Non-pigmented ciliary epithelial cell (primary cell): ENCODE measurements around the genes ZNF384 and ATN1.

- RRBS: no CpG with 5 or more reads among the region's 5 CpGs
Observed at GRCh38 chr12:6612106-6612580, 5.0 kb upstream of the CHD4 start.

DNA sequence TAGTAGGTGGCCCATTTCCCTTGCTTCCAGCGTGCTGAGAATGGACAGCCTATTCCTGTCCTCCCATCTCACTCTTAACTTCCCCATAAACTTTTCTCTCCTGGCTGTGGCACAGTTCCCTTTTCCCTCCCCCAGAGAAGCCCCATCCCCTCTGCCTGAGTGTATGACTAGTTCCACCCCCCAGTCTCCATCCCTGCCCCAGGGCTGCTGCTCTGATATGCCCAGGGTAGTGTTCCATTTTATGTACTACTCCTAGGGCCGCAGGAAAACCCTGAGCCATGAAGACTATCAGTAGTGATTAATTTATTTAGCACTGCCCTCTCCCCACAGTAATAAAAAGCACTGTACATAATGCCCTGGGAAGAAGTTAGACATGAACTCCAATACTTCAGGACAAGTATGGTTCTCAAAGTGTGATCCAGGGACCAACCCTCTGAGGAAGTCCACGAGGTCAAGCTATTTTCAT lies 11.4 kb upstream of the CHD4 start:
- RRBS: no CpG with 5 or more reads among the region's 3 CpGs

DNA sequence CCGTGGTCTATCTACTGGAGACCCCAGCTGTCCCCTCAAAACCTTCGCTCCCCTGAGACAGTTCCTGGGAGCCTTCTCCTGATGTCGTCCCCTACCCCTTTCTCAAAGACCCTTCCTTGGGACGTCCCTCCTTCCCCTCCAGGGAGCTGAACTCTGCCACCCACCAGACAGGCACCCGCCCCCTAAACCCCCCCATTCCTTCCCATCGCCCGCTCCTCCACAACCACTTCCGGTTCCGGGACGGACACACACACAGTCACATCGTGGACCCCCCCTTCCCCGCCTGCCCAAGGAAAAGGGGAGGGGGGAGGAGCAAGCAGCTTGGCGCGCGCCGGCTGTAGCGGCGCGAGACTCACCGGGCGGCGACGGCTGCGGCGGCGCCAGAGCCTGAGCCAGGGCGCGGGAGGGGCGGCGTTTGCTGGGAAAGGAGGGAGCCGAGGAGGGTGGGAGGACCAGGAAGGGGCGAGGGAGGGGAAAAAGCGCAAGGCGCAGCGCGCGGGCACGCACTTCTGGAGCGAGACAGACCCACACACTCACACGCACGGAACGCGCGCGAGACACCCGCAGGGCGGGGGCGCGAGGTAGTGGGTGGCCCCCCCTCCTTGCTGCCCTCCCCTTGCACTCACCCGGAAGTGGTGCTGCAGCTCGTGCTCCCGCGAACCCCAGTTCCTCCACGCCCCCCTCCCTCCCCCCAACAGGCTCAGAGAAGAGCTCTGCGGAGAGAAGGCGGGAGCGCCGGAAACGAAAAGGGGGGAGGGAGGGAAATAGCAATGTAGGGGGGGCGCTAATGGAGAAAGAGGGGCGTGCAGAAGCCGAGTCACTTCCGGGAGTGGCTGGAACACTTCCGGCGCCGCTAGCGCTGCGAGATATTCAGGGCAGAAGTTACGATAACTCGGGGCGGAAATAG lies at the start of gene ZNF384:
Gene ZNF384 (minus strand): TSS at position 634 of the 907 bp plus-strand sequence.
- RRBS: 2% methylated on average over 19 of the region's 71 CpGs

GRCh38 chr12:6703472-6704028 lies 2.9 kb upstream of the PIANP start:
- RRBS: no CpG with 5 or more reads among the region's 11 CpGs

DNA sequence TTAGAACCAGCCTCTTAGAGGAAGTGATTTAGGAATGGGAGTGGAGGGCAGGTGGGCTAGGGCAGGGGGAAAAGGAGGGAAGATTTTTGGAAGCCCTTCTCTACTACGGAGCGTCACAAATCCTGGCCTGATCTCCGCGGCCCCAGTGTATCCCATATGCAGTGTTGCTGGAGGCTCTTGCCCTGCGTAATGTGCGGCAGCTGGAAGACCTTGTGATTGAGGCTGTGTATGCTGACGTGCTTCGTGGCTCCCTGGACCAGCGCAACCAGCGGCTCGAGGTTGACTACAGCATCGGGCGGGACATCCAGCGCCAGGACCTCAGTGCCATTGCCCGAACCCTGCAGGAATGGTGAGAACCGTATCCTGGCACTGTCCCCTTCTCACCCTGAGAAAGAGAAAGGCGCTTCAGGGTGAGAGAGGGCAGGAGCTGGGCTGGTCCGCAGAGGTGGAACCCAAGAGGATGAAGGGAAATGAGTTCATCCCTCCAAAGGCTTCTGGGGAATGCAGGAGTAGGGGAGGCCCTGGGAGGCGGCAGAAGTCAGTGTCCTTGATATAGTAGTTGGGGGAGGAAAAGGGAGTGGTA lies 5.3 kb downstream of the COPS7A start:
- RRBS: no CpG with 5 or more reads among the region's 19 CpGs

- RRBS: no CpG with 5 or more reads among the region's 11 CpGs
Observed at GRCh38 chr12:6790616-6791210, 1.4 kb downstream of the CD4 start.

GRCh38 chr12:6852934-6853516 lies 1.1 kb downstream of the USP5 start:
- RRBS: no CpG with 5 or more reads among the region's 8 CpGs

- RRBS: no CpG with 5 or more reads among the region's 15 CpGs
Observed at GRCh38 chr12:6870946-6871934, 1.9 kb downstream of the SPSB2 start.

DNA sequence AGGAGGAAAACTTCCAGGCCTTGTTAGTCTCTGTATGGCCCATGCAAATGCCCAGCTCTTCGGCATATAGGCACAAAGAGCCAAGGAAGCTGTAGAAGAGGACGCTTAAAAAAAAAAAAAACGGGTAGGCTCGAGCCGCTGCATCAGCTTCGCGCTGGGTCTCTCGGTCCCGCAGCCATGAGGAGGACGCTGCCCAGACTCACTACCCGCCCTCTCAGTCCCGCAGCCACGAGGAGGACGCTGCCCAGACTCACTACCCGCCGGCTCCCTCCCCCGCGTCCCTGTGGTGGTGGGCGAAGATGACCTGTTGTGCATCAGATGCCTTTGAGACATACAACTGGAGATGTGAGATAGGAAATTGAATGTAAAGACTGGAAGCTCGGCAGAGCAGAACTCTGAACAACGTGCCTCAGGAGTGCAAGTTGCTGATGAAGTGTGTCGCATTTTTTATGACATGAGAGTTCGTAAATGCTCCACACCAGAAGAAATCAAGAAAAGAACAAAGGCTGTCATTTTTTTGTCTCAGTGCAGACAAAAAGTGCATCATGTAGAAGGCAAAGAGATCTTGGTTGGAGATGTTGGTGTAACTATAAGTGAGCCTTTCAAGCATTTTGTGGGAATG lies 11.5 kb upstream of the SPSB2 start:
- RRBS: no CpG with 5 or more reads among the region's 23 CpGs

GRCh38 chr12:6899715-6900508 lies 4.7 kb upstream of the LRRC23 start:
- RRBS: no CpG with 5 or more reads among the region's 12 CpGs

GRCh38 chr12:6927930-6928878 lies at the start of gene ATN1:
TSS of gene ATN1 (plus strand) at chr12:6927959.
- RRBS: 2% methylated on average over 68 of the region's 106 CpGs

DNA sequence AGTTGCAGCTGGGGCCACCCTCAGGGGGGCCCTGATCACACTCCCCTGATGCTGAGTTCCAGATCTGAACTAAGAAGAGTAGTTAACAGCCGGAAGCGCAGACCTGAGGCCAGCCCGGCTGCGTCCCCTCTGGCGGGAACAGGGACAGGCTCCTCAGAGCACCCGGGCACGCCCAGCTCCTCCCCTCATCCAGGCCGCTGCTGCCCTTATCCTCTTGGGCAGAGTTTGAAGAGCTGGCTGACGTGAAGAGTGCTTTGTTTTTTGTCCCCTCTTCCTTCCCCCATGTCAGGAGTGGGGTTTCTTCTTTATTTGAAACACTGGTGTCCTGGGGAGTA lies 8.7 kb downstream of the PHB2 start:
- RRBS: 18% methylated on average over 4 of the region's 9 CpGs

DNA sequence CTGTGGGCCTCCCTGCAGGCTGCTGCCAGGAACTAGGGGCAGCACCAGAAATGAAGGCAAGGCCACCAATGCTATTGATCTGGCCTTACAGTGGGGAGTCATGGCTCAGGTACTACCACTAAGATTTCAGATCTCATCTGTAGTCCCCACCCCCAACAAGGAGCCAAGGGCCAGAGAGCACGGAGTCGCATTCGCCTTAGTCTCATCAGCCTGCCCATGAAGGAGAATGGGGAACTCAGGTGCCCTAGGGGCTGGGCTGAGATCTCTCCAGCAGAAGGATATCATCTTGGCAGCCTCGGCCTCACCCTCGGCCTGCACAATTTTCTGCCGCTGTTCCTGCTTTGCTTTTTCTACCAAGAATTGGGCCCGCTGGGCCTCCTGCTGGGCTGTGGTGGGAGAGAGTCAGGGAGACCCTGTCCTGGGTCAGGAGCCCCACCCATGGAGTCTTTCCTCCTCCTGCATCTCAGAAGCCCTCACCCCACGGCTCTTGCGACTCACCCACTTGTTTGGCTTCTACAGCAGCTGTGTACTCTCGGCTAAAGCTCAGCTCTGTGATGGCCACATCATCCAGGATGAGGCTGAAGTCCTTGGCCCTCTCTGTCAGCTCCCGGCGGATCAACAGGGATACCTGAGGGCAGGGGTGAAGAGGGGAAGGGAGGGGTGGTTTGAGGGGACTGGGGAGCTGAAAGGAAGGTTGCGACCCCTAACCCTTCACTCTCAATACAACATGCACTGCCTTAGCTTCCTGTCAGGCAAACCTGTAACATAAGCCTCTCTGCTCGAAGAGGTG lies 2.9 kb downstream of the PHB2 start:
- RRBS: no CpG with 5 or more reads among the region's 14 CpGs

DNA sequence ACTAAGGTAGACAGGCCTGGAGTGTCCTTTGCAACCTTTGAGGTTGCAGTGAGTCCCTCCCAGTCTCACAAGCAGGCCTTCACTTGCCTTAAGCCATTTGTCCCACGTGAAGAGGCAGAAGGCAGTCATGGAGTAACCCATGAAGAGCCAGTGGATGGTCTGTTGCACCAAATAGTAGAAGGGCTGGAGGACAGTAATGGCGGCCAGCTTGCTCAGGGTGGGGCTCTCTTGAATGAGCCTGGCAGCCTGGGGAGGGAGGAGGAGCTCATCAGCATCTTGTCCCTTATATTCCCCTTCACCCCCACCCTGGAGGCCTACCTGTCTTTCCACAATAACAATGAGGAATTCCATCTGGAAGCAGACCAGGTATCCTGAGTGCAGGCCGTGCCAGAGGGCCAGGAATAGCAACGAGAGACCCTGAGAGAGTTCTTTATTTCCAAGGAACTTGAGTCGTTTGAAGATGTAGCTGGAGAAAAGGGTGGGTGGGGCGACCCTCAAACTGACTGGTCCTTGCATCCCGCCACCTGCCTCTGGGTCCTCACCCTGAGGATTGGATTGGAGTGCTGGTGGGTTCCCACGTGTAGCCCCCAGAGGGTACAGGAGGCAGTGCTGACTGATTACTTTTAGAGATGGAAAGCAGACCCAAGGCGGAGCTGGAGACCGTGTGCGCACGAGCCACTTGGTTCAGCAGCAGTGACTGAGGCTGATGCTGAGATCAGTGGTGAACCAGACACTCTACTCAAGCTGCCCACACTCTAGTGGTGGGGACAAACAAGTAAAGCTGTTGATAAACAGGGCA lies 6.8 kb downstream of the EMG1 start:
- RRBS: no CpG with 5 or more reads among the region's 12 CpGs

- RRBS: no CpG with 5 or more reads among the region's 6 CpGs
Observed at GRCh38 chr12:7088239-7088815, 3.9 kb downstream of the C1R start.

- RRBS: no CpG with 5 or more reads among the region's 14 CpGs
Observed at GRCh38 chr12:7101719-7102244, 7.2 kb downstream of the C1RL start.

DNA sequence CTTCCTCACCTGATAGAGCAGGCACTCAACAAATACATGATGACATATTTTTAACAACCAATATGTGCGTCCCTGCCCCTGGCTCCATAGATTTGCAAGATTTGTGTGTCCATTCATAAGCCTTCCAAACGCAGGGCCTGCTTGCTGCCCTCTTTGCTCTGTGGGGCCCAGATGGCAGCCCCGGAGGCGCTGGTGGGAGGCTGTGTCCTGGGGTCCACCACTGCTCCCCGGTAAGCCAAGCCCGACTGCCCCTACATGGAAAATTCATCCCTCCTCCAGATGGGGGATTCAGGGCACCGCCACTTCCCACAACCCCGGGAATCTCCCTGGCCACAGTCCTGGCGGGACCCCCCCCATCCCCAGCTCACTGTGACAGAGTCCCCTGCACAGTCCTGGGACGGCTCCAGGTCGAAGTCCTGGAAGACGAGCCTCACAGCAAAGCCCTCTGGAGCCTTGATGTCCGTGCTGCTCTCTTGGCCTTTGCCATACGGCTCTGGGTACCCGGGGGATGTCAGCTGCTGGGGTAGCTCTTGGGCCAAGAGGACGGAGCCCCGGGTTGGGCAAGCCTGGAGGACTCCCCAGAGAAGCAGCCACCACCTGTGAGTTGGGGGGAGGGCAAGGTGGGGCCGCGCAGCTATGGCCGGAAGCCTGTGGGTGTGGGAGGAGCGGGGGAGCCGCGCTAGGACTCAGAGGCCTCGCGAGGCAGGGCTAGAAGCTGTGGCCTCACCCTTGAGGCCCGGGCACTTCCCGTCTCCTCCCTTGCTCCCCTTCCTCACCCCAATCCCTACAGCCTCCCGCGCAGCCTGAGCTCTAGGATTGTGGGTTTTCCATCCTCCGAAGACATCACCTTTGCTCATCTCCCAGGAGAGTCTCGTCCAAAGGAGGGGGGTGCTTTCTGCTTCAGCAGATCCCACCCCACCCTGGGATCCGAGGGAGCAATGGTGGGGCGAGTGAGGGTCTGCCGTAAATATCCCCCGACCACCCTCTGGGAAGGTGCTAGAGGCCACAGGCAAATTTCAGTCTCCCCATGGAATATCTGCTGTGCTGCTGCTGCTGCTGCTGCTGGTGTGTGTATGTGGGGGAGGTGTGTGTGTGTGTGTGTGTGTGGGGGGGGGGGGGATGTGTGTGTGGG lies 765 bp downstream of the C1RL start:
- RRBS: 3% methylated on average over 15 of the region's 35 CpGs

DNA sequence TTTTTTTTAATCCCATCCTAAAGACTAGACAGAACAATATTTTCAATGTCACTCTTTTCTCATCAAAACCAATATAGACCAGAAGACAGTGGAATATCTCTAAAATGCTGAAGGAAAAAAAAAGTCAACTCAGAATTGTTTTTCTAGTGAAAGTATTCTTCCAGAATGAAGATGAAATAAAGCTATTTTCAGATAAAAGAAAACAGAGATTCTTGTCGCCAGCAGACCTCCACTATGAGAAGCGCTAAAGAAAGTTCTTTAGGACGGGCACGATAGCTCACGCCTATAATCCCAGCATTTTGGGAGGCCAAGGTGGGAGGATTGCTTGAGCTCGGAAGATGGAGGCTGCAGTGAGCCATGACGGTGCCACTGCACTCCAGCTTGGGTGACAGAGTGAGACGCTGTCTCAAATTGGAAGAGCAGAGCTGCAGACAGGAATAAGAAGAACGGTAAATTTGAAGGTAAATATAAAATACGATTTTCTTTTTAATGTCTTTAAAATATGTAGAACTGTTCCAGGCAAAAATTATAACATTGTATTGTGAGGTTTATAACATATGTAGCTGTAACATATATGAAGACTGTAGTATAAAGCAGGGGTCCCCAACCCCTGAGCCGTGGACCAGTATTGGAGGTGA lies 2.3 kb upstream of the C1RL start:
- RRBS: no CpG with 5 or more reads among the region's 11 CpGs

DNA sequence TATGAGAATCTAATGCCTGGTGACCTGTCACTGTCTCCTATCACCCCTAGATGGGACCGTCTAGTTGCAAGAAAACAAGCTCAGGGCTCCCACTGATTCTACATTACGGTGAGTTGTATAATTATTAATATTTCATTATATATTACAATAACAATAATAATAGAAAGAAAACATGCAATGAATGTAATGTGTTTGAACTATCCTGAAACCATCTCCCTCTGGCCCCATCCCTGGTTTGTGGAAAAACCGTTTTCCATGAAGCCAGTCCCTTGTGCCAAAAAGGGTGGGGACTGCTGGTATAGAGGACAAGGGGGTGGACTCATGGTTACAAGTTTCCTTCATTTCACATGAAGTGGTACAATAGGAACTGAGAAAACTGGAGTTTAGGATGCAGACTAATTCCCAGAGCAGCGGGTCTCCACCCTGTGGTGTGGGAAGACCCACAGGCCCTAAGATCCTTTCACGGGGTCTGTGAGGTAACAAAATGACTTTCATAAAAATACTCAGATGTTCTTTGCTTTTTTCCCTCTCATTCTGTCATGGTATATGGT lies 3.0 kb upstream of the C1RL start:
- RRBS: no CpG with 5 or more reads among the region's 5 CpGs

DNA sequence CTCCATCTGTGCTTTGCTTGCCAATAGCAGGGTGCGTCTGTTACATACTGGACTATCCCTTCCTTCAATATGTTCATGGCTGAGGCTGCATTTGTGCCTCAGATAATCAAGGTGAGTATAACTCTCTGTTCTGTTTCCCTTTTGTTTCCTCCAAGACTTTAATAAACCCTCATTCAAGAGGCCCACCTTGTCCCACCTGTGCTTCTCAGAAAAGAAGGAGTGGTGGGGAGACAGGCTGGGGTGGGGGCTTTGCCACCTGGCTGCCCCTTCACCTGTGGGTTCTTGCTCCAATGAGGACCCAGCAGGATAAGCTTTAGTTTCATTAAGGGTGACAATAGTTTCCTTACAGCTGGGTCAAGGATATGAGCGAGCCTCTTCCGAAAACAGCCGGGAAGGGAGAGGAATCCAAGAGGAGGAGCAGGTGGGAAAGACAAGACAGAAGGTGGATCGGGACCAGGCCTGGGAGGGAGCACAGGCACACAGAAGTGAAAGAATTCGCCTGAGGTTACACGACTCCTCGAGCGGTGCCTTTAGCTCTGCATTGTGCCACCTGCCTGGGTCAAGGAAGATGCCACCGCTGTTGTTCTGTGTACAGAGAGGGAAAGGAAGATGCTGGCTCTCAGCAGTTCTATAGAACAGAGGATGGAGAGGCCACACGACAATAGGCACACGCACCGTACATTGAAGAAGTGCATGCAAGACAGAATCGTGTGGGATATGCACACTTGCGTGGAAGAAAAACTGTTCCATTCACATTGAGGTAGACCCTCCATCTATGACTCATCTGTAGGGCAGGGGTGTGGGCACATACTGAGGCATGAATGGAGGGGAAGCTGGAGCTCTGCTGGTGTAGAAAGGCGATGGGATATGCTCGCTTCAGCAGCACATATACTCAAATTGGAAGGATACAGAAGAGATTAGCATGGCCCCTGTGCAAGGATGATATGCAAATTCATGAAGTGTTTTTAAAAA lies 9.2 kb upstream of the C1RL start:
- RRBS: no CpG with 5 or more reads among the region's 17 CpGs